Pericardium fibroblast (primary cell): ENCODE data around the genes CDK17, ACTR6, GAS2L3 and SPIC.

- RAMPAGE, long total RNA = no peak
Measured at GRCh38 chr12:96266930-96267702, 72.9 kb downstream of the ELK3 start.

- RAMPAGE, long total RNA = no peak
Measured at GRCh38 chr12:96268896-96269868, 75.0 kb downstream of the ELK3 start.

DNA sequence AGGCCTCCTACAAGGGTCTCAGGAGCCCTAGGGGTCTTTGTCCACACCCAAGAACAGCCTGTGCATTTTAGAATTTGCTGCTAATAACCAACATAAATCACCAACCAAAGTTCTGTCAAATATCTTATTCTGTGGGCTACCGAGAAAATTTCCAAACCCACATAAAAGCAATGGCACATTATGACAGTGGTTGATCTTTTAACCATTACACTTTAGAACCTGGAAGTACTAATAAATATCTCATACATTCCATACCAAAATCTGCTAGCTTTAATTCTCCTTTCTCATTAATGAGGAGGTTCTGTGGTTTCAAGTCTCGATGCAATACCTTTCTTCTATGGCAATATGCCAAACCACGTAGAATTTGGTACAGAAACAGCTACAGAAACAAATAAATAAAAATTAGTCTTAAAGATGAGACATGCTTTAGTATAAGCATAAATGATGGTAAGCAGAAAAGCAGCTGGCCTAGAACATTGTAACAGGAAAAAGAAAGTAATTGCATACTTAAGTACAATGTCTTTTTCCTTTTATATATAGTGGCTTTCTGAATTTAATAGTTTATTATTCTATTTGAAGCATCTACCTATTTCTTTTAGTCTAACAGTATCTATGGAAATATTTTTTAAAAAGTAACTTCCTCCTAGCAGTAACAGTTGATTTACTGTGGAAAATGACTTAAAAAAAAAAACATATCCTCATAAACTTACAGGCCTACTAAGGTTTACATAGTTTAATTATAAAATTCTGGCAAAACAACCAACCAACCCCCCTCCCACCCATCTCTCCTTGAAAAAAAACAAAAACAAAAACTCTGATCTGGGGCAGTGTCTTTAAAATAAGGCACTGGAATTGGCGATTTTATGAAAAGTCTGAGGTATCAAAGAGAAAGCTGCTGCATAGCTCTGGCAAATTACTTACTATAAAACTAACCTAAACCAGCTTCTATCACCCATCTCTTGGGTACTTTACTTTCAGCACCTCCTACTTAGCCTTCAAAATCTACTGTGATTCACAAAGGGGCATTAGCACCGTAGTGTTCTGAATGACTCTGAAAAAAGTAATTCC is 100.9 kb downstream of the ELK3 start:
- RAMPAGE, long total RNA = no peak

DNA sequence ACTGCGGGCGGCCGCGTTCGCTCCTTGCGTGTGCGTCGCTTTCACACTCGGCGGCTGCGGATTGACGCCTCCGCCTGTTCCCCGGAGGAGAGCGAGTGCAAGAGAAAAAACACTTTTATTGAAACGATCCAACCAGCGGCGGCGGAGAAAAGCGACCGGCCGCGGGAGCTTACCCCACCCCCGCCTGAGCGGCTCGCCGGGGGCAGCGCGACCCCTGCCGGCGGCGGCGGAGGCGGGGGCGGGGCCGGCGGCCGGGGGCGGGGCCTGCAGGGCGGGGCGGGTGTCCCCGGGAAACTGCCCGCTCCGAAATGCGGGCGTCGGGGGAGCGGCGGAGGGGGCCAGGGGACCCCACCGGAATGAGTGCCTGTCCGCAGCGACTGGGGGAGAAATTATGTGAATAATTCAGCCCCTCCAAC is at the start of gene CDK17:
Gene CDK17, minus strand, starts transcription at position 63 of the 416 bp plus-strand sequence.
- RAMPAGE, long total RNA = no peak

DNA sequence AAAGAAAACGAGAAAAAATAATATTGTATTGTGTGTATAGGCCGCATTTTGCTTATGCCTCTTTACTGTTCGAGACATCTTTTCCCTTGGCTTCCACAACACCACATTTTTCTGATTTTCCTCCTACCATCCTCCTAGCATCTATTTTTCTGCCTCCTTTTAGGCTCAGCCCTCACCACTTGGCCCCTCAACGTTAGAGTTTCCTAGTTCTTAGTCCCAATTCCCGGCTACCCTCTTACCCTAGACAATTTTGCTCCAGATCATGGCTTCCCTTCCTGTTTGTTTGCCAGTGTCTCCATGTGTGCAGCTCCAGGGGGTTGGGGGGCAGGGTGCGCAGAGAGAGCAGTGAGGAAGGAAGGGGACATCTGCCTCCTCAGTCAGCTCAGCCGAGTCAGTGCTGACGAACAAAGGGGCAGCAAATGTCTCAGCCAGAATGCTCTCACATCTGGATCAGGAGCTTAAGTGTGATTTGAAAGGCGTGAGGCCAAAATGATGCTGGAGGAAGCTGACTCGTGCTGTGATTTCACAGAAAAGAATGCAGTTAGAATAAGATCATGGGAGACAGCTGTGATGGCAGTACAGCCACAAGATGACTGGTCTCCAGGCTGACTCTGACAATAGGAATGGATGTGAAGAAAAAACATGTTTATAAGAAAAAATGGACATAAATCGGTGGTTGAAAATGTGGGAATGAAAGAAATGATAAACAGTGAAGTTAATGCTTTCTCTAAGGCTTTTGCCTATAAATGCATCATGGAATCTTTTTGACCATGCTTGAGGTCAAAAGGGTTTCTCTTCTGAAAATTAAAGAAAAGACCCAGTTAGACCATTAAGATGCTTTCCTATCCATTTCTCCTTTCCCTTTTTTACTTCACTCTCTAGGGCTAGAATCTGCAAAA is 27.1 kb upstream of the CDK17 start:
- RAMPAGE, long total RNA = no peak

DNA sequence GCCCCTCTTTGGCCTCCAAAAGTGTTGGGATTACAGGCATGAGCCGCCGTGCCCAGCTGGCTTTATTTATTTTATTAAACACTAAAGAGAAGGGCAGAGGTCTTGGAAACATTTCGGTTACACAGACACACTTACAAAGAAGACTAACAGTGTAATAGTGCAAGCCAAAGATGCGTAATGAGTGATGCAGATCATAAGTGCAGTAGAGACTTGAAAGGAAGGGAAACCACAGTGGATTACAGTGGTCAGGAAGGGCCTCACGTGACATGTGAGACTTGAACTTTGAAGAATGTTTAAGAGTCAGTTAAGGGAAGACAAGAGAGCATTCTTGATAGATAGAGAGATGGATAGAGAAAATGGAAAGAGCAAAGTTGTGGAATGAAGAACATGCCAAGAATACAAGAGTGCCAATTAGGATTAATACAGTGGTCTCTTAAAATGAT is 33.9 kb upstream of the CDK17 start:
- RAMPAGE, long total RNA = no peak

DNA sequence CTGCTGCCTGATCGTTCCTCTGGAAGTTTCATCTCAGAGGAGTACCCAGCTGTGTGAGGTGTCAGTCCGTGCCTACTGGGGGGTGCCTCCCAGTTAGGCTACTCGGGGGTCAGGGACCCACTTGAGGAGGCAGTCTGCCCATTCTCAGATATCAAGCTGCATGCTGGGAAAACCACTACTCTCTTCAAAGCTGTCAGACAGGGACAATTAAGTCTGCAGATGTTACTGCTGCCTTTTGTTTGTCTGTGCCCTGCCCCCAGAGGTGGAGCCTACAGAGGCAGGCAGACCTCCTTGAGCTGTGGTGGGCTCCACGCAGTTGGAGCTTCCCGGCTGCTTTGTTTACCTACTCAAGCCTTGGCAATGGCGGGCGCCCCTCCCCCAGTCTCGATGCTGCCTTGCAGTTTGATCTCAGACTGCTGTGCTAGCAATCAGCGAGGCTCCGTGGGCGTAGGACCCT is 701.5 kb downstream of the NEDD1 start:
- RAMPAGE, long total RNA = no peak

- RAMPAGE, long total RNA = no peak
Measured at GRCh38 chr12:97756410-97756667, 759.1 kb upstream of the TMPO start.

GRCh38 chr12:98670641-98671185 is 25.6 kb downstream of the APAF1 start:
- RAMPAGE, long total RNA = no peak

DNA sequence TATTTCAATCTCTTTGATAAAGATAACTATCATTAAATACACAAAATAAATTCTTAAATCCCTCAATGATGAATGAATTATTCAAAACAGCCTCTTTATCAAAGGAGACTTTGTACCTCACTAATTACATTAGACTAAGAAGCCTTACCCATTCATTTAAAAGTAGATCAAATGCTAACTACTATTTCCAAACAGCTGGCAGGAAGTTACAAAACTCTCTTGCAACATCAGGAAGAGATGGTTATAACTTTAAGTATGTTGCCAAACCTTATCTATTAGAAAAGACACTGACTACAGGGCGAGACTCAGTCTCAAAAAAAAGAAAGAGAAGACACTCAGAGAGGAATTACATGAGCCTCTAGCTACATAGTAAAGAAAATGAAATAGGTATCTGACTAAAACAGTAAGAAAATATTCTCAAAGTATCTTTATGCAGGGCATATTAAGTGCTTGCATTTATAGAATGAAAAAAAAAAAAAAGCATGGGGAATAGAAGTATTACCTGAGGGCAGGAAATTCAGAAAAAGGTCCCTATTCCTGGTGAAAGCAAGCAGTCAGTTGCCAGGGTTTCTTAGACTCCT is 14.5 kb downstream of the BLTP3B start:
- RAMPAGE, long total RNA = no peak

DNA sequence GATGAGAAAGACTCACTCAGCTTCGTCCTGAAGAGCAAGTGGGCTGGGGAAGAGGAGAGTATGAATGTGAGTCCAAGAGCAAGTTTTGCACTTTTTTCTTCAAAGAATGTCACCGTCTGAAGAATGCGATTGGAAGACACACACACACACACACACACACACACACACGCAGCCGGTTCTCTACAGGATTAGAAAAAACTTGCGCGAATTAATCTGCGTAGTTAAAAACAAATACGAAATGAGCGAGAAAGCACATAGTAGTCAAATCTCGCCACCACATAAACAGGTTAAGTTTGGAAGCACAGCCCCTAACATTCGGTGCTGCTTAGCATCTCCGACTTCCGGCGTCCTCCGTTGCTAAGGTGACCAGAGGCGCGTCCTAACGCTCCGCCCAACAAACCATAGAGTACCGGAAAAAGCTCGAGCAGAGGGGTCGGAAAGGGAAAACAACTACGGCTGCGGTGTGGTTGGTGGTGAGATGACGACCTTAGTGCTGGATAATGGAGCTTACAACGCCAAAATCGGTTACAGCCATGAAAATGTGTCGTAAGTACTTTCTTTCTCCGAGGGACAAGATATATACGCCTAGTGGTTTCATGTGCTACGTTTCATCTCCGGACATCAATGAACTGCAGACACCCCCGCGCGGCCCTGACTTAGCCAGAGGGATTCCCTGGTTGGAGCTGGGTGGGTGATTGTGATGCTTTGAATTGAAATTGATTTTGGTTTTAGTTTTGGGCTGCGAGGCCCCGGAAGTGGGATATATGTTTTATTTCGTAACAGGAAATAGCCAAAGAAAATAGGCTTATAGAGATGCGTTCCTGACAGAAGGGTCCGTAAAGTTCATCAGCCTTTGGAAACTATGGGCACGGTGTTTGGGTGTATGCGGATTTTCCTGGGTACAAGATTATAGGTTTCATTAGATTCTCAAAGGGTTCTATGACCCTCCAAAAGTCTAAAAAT is at the start of gene ACTR6:
Gene ACTR6, plus strand, starts transcription at position 442 of the 963 bp plus-strand sequence.
- RAMPAGE, long total RNA = start-site peak on the plus strand centred at position 464 of the sequence, 30 bp wide, 22 and 32 reads in 2 replicates

GRCh38 chr12:100229171-100229719 is 28.6 kb downstream of the ACTR6 start:
- RAMPAGE, long total RNA = no peak

- RAMPAGE, long total RNA = no peak
Measured at GRCh38 chr12:100555730-100556248, 17.7 kb upstream of the GAS2L3 start.

DNA sequence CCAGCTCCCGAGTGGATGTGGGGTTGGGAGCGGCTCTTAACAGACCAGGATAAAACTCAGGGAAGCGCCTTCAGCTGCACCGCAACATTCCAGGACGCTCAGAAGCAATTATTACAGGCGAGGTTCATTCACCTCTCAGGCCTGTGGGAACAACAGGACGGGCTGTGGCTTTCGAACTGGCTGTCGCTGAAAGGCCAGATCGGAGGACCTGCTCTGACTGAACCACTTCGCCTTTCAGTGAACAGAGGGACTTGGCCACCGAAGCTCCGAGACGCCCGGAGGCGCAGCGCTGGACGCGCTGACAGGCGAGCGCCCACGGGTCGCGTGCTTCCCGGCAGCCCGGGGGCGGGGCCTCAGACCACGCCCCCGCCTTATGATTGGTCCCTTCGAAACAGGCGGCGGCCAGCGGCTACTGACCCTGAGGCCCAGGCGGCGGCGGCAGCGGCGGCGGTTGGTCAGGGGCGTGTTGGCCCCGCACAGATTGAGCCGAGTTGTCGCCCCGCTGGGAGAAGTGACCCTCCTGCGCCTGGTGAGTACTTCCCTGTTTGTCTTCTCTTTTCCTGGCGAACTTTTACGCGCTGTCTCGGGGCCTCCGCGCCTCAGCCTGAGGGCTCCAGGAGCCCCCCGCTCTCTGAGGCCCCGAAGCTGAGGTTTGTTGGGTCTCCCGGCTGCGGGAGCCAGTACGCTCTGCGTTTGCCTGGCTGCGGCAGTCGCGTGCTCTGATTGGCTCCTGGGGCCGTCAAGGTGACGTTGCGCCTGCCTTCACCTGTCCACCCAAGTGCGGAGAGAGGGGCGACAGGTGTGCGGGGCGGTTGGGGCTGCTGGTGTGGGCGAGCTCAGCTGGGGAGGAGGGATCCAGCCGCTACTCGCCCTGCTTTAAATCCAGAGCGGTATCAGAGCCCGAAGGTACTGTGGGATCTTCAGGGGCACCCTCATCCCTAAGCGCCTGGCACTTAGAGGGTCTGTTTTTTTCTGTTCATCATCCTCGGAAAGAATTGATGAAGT is at the start of gene GAS2L3:
Gene GAS2L3, plus strand, starts transcription at position 428 of the 1,005 bp plus-strand sequence.
- RAMPAGE, long total RNA = start-site peak on the plus strand centred at position 425 of the sequence, 9 bp wide, 24 and 16 reads in 2 replicates

- RAMPAGE, long total RNA = no peak
Measured at GRCh38 chr12:101474992-101475681, at the start of gene SPIC. TSS of gene SPIC (plus strand) at chr12:101475336.

DNA sequence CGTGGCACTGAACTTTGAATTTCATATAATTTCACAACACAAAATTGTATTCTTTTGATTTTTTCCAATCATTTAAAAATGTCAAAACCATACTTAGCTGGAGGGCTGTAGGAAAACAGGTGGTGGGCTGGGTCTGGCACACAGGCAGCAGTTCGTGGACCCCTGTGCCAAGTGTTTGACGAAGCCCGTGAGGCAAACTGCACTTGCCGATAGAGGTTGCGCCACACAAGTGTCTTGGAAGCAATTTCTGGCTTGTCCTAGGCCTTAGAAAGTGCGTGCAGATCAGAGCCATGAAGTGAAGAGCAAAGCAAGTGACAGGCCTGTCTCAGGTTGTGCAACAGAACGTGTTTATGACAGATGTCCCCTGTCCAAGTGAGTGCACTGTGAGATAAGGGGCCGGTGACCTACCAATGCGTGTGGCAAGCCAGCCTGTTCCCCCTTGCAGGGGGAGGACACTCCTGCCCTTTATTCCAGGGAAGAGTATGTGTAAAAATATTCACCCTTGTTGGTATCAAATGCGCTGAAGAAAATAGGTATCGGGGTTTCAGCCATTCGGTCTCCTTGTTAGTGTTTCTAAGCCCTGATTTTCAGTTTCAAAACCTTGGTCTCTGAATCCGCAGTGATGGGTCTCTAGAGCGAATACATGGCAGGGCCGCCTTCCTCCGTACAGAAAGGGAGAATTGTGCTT is 747 bp upstream of the CHPT1 start:
- RAMPAGE, long total RNA = no peak

- RAMPAGE, long total RNA = no peak
Measured at GRCh38 chr12:101744038-101744706, 4.9 kb upstream of the SYCP3 start.

DNA sequence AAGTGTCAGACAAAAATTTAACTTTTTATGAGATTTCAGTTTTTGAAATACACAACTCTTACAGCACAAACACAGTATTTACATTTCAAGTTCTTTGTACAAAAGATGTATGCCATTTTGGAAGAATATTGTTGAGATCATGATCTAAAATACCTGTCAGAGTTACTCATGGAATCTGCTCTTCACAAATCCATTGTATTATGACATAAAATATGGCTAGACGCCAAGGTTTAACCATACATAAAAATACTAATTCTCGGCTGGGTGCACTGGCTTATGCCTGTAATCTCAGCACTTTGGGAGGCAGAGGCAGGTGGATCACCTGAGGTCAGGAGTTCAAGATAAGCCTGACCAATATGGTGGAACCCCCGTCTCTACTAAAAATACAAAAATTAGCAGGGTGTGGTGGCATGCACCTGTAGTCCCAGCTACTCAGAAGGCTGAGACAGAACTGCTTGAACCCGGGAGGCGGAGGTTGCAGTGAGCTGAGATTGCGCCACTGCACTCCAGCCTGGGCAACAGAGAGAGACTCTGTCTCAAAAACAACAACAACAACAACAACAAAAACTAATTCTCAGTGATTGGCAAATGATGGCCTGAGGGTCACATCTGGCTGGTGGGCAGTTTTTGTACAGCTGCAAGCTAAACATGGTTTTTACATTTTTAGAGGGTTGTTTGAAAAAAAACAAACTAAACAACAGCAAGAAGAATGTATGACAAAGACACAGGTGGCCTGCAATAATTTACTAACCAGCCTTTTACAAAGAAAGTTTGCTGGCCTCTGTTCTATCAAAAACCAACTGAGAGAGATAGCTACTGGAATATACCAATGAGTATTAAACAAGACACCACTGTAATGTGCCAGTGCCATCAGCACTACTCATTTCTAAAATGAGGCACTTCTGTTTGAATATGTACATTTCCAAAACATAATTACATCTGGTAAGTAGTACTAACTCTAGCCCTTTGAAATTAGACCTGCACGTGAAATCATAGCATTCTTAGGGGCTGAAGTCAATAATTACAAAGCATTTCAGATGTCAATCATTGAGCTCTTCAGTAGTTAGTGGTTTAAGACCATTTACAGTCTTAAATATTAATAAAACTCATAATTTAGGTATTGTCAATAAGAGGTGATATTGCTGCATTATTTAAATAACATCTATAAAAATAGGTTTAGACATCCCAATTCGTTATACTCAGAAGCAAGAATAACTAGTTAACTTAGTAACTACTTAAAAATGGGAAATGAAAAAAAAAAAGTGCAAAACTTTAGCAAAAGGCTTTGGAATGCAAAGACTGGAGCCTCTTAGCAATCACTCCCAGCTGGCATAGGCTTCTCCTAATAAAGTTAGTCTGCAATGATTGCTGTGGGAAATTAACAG is 6.7 kb upstream of the SYCP3 start:
- RAMPAGE, long total RNA = no peak

- RAMPAGE, long total RNA = no peak
Measured at GRCh38 chr12:101791233-101791742, 39.5 kb downstream of the GNPTAB start.

- RAMPAGE, long total RNA = no peak
Measured at GRCh38 chr12:101888893-101889438, 11.6 kb downstream of the DRAM1 start.